Jejunum (tissue), 1 donor: ENCODE results near the gene JADE1.

DNA sequence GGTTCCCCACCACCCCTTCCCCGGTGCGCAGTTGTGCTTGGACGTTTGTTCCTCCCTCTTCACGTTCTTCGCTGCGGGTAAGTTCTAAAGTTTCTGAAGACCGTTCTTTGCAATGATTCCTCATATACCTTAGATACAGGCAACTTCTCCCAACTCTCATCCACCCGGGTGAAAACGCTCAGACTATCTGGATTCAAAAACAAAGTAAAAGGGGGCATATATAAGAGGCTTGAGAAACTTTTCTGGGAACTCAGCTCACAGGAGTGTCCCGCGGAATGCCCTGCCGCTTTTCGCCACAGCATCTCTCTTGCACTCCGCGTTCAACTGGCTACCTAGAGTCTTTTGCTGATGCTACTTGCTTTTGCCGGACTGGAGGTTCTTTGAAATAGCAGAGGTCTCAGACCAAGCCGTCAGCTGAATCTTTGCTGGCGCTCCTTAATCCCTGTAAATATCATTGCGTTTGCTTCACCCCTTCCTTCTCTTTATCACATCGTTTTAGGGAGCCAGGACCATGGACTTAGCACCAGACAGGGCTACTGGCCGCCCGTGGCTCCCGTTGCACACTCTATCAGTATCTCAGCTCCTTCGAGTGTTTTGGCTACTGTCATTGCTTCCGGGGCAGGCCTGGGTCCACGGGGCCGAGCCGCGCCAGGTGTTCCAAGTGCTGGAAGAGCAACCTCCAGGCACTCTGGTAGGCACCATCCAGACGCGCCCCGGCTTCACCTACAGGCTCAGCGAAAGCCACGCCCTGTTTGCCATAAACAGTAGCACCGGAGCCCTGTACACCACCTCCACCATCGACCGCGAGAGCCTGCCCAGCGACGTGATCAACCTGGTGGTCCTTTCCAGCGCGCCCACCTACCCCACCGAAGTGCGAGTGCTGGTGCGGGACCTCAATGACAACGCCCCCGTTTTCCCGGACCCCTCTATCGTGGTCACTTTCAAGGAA is 1.4 kb downstream of the FAT4 start:
- PRO-cap, result unidirectional peak, minus-strand start at position 326 of the sequence; unidirectional peak, minus-strand start at position 567 of the sequence

DNA sequence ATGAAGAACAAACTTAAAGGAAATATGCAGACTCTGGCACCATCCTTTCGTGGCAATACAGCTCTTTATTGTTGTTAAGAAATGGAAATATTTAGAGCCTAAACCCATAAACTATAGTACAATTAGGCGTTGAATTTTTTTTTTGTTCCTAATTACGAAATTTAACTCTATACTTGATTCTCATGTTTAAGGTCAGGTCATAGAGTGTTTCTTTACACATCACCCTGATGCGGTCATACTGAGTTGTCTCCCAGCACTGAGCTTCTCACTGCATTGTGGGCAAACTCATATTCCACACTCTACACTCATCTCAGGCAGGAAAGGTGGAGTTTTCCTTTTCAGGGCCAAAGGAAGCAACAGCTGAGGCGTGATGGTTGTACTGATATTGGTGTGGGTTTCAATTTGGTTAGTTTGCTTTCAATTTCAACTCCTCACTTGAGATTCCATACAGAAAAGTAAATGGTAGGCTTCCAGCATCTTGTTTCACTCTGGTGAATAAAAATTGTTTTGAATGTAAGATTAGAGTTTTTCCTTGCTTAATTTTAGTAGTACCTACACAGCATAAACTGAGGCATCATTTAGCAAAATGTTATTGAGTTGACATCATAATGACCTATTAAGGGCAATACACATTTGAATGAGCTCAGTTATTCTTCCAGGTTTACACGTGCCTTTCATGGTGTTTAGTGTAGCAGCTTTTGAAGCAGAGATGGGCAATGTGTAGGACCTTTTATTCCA is 75.5 kb downstream of the FAT4 start:
- PRO-cap, result no peak

- PRO-cap, result no peak
Measured at GRCh38 chr4:125415025-125415768, 100.4 kb downstream of the FAT4 start.

DNA sequence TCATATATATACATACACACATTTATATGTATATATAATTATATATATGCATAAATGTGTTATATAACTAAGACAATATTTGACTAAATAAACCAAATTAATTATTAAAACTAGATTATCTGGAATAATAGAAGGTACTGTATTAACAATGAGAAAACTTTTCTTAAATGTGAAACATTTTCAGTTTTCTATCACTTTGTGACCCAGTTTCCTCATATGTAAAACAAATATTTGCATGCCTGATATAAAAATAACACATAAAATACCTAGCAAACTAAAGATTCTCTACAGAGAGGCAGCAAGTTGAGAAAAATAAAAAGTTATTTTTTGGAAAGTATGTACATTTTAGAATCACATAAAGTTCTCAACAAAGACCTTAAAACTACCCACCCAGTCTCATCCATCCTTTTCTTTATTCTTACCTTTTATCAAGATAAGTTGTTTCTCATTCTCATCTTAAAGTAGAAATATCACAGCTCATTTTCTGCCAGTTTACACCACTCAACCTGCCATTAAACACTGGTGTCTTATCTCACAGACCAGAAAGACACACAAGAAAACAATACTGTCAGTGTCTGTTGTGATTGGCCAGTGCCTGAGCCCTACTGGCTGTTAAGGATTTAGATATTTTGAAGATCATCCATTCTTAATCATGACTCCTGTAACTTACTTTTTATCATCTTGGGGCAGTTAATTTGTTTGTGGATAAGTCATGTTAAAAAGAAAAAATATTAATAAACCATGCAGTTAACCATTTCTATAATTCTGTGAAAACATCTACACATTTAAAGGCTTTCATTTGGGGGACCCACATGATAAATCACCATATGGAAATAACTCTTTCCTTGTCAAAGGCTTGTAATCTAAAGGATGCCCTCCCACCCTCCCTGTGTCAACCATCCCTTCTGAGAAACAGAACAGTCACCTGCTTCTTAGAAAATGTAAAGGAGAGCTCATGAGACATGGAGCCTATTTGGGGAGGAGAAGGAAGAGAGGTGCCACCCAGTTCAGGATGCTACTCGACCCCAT is 897.4 kb upstream of the INTU start:
- PRO-cap, result no peak

DNA sequence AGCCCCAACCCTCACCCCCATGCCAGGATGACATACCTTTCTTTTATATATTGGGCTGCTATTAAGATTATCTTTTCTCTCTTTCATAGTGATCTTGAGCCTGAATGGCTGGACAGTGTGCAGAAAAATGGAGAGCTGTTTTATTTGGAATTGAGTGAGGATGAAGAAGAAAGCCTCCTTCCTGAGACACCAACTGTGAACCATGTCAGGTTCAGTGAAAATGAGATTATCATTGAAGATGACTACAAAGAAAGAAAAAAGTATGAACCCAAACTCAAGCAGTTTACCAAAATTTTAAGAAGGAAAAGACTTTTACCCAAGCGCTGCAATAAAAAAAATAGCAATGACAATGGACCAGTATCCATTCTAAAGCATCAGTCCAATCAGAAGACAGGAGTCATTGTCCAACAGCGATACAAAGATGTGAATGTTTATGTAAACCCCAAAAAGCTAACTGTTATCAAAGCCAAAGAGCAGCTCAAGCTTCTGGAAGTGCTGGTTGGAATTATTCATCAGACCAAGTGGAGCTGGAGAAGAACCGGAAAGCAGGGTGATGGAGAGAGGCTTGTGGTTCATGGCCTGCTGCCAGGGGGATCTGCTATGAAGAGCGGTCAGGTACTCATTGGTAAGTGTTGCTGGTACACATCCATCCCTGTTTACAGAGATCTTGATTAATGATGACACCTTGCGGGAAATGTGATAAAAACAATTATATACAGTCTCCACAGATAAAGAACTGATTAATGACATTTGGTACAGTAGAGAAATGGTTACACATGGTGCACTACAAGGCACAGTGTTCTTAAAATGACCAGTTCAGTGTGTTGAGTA is 10.9 kb downstream of the INTU start:
- PRO-cap, result no peak

- PRO-cap, result no peak
Measured at GRCh38 chr4:127973592-127974087, 8.4 kb downstream of the ABHD18 start.

GRCh38 chr4:128228052-128228470 is 59.6 kb downstream of the PGRMC2 start:
- PRO-cap, result no peak

DNA sequence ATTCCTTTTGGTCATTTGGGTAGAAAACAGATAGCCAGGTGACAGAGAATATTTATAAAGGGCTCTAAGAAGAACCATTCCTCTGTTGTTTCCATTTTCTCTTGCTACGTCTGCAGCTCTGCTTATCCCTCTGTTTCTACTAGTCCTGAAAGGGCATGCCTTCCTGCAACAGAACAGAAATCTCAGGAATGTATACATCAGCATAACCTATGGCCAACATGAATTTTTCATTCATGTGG is 15.3 kb upstream of the JADE1 start:
- PRO-cap, result no peak

GRCh38 chr4:128809299-128810425 is at the start of gene JADE1:
TSS of gene JADE1 (plus strand) at chr4:128809700.
- PRO-cap, result bidirectional peak, plus-strand start at chr4:128809721, minus-strand start at chr4:128809592; bidirectional peak, plus-strand start at chr4:128809981, minus-strand start at chr4:128810026

GRCh38 chr4:128835315-128836126 is 26.0 kb downstream of the JADE1 start:
- PRO-cap, result no peak

DNA sequence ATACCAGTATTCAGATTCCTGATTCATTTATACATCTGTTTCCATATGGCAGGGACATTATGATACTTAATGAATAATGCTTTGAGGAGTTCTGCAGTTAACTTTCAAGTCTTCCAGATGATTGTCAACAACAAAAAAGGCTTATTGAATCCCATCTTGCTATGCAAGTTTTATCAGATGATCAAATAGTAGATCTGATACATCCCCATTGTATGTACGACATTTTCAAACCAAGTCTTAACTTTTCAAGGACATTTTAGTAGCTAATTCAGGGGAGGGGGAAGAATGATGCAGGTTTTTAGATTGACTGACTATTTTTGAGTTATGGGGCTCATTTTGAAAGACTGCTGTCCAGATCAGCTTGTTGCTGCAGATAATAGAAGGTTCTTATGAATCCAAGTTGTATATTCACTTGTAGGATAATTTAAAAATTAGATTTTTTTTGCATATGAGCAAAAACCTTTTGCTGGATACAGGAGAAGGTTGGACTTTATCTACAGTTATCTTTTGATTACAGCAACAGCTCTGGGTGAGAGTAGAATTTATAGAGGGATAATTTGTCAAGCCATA is 64.3 kb downstream of the JADE1 start:
- PRO-cap, result no peak

DNA sequence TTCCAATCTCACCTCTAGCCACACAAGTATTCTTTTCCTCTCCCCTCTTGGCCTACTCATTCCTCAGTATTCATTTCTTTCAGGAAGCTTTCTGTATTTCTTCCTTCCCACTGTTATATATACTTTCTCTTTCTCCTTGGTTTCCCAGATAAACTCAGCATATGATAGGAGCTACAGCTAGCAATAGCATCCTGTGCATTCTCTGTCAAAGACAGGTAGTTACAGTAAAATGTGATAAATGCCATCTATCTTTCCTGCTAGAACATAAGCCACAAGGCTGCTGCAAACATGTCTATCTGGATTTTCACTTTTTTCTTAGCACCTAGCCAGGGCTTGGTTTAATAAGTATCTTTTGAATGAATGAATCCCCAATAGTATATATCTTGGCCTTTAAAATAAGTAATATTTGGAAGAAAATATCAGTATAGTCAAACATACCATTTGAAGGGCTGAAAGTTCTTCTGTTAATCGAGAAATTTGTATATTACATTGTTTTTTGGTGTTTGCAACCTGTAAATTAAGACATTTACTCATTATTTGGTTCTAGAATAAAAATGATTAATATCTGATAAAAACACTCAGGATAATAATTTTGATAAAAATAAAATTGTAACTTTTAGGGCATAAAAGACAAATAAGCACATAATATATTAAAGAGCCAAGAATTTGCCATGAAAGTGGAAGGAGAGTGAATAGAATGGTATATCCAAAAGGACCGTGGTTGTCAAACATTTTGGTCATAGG is 140.8 kb downstream of the SCLT1 start:
- PRO-cap, result no peak

DNA sequence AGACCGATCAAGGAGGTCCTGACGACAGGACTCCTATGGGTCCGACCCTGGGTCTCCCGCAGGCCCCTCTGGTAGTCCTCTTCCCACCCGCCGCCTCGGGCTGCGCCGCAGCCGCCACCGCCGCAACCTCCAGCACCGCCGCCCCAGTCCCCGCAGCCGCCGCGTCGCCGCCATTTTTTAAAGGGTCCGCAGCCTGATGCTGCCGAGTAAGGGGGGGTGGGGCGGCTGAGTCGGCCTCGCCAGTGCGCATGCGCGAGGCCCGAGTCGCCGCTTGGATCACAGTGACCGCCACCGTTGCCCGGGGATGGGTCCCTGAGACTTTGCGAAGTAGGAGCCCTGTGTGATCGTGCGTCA is 1421.8 kb upstream of the PCDH10 start:
- PRO-cap, result no peak

- PRO-cap, result no peak
Measured at GRCh38 chr4:136393604-136393956, 1138.7 kb downstream of the PCDH18 start.

- PRO-cap, result no peak
Measured at GRCh38 chr4:137530013-137530799, 2.1 kb downstream of the PCDH18 start.

DNA sequence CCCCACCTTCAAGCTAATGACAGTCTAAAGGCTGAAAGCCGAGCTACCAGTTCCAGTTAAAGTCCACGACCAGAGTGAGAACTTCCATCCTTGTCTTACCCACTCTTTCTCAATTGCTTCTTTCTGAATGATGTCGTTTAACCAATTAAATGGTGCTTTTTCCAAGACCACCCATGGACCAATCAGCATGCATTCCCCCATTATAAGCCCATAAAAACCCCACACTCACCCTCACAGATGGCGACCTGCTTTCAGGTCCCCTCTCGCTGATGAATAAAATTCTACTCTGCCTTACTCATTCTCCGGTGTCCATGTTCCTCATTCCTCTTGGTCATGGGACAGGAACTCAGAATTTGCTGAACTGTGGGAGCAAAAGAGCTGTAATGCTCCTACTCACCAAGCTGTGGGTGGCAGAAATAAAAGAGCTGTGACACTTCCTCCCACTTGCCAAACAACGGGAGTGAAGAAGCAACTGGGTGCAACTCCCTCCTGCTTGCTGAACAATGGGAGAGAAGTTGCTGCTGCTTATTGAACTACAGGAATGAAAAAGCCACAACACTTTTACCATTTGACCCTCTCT is 168.4 kb upstream of the PCDH18 start:
- PRO-cap, result no peak

DNA sequence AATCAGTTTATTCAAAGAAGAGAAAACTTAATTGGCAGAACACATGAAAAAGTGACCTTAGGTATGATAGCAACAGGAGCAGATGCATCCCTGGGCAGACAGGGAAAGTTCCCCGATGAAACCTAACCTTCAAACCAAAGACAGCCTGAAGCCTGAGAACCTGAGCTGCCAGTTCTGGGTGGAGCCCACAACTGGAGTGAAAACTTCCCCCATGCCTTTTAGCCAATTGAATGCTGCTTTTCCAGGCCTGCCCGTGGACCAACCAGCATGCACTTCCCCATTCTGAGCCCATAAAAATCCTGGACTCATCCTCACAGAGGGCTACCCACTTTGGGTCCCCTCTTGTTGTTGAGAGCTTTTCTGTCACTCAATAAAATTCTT is 13.7 kb upstream of the SLC7A11 start:
- PRO-cap, result no peak

DNA sequence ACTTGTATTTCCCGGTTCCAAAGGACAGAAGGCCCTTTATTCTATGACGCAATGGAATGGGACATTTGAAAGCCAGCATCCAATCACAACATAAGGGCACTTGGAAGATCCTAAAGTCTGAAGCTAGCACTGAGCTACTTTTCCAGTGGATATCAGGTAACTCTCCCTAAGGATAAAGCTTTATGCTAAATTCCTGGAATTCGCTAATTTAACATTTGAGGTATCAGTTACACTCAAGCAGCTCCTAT is 75.5 kb upstream of the NOCT start:
- PRO-cap, result no peak

DNA sequence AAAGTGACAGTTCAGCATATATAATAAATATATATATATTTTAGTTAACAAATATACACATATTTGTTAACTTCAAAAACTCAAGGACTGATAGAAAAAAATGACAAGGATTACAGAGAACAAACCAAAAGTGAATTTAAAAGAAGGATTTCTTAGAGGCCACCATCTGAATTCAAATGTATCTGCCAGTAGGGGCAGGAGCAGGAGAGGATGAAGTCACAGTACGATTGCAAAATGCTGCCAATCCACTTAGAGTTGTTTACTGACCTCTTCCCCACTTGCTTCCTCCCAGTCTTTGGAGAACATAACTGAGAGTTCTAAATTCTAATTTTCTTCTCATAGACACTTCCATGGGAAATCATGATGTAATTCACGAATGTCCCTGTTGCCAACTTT is 33.8 kb upstream of the NOCT start:
- PRO-cap, result no peak

DNA sequence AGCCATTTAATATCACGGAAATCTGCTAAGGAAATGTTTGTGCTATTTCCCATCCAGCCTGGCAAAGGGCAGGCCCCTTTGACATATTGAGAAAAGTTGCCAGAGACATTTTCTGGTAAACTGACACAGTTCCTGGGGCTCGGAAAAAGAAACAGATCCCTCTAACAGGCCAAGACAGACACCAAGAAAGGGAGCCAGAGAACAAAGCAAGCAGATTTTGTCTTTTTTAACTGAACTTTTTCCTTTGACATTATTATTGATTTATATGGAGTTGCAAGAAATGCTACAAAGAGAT is 33.4 kb upstream of the NOCT start:
- PRO-cap, result no peak